Placental pericyte (primary cell): ENCODE measurements around the gene CATSPERE.

DNA sequence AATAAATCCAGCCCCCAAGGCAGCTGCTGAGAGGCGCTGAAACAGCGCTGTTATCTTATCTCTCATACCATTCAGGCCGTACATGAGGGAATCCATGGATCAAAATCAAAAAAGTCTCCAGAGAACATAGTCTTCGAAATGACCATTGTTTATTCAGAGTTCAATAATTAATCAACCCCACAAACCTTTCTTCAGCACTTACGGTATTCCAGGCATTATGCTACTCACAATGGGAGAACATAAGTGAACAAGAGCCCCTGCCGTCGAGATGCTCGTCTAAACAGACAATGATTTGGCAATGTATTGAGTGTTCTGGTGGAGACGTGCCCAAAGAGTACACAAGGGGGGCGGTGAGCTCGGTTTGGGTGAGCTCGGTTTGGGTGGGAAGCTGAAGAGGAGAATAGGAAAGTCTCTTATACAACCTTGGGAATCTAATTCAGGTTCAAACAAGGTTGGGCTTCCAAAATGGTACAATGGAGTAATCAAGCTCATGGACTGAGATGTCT, 38.7 kb downstream of the ZBTB18 start:
- CAGE, long polyA plus RNA = no peak

GRCh38 chr1:244272275-244272848, 80.1 kb upstream of the C1orf100 start:
- CAGE, long polyA plus RNA = no peak

- CAGE, long polyA plus RNA = no peak
Measured at GRCh38 chr1:244301847-244302267, 50.6 kb upstream of the C1orf100 start.

DNA sequence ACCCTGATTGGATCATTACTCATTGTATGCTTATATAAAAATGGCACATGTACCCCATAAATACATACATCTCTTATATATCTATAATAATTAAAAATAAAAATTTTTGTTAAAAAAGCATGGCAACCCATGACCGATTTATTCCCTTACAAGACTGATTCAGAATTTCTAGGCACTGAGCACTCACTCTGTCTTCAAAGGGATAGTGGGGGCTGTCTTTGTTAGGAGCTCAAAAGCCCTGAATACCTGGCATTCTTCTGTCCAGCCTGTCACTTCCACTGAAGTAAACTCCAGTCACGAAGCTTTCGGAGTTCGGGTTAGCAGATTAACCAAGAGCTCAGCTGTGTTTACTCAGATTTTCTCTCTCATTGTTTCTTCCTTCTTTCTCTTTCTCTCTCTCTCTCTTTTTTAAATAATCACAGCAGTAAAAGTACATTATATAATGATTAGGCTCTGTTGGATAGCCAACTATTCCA, 9.2 kb downstream of the C1orf100 start:
- CAGE, long polyA plus RNA = no peak

DNA sequence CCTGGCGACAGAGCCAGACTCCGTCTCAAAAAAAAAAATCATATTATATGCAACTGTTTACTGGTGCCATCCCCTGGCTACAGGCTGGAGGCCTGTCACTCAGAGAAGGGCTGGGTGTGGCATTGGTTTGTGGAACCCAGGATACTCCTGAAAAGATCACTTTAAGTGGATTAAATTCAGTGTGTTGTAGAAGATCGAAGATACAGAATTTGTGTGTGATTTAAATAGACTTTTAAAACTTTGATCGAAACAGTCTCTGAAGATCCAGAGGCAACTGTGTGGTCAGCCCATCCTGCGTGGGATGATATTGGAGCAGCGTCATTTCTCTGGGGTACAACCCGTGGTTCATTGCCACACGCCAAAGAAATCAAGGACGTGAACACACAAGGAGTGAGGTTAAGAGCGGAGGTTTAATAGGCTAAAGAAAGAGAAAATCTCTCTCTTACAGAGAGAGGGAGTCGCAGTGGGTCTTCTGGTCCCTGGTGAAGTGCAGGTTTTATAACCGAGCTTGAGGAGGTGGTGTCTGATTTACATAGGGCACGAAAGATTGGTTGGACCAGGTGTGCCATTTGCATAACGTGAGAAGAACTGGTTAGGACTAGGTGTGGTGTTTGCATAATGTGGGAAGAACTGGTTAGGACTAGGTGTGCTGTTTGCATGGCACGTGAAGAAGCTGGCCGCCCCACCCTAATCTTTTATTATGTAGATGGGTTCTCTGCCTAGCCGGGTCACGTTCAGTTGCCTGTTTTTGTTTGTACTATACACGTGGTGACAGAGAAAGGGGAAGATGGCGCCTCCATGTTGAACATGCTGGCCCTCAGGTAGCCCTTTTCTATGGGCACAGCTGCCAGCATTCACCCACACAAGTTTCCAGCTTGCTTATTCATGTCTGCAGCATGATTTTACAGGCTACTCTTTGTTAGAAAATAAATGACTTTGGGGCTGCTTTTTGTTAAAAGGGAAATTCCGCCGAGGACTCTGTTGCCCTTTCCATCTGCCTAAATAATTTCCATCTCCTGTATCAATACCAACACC, 17.0 kb downstream of the C1orf100 start:
- CAGE, long polyA plus RNA = no peak

DNA sequence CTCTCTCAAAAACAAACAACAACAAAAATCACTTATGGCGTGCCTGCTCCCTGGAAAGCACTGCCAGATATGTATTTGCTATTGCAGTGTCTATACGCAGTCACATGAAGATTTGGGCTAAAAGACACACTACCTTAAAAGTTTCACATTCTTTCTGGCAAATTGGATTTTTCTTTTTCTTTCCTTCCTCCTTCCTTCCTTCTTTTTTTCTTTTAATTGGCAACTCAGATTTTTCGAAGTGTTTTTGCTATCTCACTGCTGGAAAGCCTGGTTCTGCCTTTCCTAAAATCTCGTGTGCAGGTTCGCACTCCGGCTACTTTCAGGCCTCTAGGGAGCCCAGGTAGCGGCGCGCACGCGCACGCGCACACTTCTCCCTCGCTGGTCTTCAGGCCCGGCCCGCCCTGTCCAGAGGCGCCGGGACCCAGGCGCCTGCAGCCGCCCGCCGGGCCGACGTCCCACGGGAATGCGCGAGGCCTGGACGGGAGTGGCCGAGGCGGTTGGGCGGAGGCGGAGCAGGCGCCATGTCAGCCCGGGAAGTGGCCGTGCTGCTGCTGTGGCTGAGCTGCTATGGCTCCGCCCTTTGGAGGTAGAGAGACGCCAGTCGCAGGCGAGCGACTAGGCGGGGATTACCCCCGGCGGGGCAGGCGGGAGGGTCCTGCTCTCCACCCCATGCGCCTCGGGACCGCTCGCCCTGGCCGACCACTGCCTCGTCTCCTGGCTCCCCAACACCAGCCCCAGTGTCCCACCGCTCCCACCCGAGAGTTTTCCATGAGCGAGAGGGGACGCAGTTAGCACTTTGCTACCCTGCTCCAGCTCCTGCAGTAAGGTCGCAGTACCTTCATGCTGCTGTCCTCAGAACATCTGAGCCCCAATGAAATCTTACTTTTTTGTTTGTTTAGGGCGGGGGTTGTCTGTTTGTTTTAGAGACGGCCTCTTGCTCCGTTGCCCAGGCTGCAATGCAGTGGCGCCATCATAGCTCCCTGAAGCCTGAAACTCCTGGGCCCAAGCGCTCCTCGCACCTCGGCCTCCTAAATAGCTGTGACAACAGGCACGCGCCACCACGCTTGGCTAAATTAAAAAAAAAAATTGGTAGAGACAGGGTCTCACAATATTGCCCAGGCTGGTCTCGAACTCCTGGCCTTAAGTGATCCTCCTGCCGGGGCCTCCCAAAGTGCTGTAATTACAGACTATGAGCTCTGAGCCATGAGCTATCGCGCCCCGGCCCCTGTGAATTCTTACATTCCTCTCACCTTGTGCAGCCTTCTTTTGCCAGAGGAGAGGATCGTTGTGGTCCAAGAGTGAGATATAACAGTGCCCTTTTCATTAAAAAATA, at the start of gene CATSPERE:
TSS of gene CATSPERE (plus strand) at position 365 of the 1,333 bp plus-strand sequence.
- CAGE, long polyA plus RNA = no peak

GRCh38 chr1:244599782-244600439, 53.0 kb upstream of the DESI2 start:
- CAGE, long polyA plus RNA = no peak

GRCh38 chr1:244654168-244655052, 1.5 kb downstream of the DESI2 start:
- CAGE, long polyA plus RNA = no peak

DNA sequence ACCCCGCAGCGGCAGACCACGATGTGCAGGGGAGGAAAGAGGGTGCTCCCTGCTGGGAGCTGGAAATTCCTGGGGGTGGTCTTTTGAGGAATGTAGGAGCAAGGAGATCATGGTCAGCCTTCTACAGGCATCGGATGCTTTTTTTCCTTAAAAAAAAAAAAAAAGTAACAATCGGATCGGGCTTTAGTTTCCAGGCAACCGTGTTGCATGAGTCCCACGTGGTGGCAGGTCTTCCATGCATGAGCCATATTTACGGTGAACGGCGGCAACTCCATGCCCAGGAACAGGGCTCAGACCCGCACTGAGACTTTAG, 30.5 kb upstream of the ENSG00000284188 start:
- CAGE, long polyA plus RNA = no peak

DNA sequence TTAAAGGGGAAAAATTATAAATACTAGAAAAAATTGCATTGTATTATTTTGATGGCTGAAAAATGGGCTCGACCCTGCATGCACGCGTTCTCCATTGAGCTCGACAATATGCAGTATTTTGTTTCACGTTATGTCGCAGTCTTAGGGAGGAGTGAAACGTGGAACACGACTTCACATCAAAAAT, 913 bp upstream of the COX20 start:
- CAGE, long polyA plus RNA = no peak

GRCh38 chr1:244861219-244861977, 2.9 kb downstream of the HNRNPU start:
- CAGE, long polyA plus RNA = no peak

GRCh38 chr1:244918387-244919197, 50.9 kb upstream of the EFCAB2 start:
- CAGE, long polyA plus RNA = no peak

GRCh38 chr1:245088765-245089871, 65.7 kb upstream of the KIF26B start:
- CAGE, long polyA plus RNA = no peak

GRCh38 chr1:245098439-245098898, 56.3 kb upstream of the KIF26B start:
- CAGE, long polyA plus RNA = no peak

DNA sequence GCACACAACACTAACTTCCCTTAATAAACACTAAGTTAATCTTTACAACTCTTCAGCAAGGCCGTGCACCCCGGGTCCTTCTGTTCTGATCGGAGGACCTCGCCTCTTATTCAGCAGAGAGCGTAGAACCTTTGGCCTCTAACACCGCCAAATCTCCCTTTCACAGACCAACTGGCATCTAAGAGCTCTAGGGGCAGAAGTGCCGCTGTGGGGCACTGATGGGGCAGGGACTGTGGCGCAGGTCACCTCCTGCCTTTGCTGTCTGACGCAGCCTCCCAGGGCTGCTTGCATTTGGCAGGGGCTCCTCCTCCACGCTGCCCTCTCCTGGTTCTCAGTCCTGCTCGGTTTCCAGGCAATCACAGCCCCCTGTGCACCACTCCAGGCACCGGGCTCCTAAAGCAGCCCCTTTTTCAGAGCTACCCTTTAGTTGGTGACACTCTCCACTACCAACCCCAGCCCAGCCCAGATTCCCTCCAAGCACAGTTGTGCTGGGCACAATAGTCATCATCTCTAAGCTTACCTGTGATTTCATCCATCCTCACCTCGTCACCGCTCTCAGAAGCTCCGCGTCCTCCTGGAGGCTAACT, 47.3 kb upstream of the KIF26B start:
- CAGE, long polyA plus RNA = no peak

DNA sequence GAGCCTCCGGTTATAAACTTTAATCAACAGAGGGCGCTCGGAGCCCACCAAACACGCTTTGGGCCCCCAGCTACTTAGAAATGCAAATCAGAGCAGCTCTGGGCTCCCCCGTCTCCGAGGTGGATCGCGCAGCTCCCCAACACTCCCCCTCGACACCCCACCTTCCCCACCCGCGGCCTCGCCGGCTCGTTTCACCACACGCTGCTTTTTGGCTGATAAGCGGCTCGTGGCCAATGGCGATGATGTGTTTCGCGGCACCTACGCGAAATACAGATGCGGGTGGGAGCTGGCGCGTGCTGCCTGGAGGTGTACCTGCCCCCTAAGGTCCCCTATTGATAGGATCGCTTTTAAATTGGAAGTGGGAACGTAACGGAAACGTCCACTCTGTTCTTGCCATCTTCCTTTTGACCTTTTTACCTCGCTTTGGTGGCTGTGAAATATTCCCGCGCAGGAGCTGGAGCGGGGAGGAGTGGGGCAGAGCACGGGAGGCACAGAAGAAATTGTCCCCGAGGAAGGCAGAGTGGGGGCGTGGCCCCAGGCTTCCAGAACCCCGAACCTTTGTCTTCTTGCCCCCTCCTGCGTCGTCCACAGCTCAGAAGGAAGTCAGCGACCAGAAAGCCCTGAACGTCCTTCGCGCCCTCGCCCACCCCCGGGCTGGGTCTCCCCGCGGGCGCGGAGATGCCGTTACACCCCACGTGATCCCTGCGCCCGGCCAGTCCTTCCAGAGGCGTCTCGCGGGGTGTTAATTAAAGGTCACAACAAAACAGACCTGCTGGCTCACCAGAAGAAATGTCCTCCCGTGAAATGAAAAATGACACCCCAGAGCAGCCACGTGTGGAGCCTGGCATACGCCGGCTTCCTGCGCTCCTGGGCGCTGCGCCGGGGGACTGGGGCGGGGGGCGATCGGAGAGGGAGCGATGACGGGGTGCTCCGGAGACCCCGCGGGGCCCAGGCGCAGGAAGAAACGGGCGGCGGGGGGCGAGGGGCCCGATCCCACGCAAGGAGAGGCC, 1.3 kb upstream of the KIF26B start:
- CAGE, long polyA plus RNA = no peak

DNA sequence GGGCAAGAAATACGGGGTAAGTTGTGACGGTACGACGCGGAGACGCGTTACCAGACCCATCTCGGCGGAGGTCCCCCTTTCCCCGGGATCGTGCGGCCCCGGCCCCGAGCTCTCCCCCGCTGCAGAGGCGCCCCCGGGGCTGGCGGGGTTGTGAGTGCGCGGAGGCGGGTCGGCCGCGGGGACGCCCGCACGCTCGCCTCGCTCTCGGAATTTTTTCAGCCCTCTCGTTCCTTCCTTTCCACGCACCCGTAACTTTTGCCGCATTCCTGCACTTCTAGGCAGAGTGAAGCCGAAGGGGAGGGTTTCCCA, 641 bp downstream of the KIF26B start:
- CAGE, long polyA plus RNA = no peak

DNA sequence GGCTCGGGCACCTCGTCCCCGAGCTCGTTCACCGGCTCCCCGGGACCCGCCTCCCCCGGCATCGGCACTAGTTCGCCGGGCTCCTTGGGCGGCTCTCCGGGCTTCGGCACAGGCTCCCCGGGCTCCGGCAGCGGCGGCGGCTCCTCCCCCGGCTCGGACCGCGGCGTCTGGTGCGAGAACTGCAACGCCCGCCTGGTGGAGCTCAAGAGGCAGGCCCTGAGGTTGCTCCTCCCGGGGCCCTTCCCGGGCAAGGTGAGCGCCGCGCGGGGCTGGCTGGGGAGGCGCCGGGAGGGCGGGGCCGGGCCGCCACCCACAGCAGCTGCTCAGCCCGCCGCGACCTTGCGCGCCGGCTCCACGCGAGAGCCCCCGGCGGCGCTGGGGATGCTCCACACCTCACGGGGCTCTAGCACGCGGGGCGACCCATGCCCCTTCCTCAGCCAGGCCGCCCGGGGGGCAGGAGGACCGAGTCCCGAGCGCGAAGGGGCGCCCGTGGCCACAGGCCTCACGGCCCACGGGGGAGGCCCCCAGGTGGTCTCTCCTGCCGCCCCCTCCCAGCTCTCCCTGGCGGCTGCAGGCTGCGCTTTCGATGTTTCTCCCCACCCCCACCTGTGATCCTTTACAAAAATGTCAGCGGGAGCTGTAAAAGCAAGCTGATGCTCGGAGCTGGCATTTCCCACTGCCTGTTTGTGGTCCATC, 1.8 kb downstream of the KIF26B start:
- CAGE, long polyA plus RNA = no peak

GRCh38 chr1:245245066-245245572, 90.3 kb downstream of the KIF26B start:
- CAGE, long polyA plus RNA = no peak

DNA sequence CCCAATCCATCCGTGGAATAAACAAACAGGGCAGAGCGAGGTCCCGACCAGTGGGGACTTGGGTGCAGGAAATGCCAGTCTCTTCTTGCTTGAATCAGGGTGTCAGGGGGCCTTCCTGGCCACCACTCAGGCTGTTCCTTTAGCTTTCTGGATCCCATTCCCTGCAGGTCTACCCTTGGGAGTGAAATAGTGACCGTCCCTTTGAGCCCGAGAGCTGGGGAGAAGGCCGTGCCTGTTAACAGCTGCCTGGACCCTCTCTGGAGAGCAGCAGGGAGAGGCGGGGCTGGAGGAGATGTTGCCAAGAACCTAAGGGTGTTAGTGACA, 444.0 kb downstream of the KIF26B start:
- CAGE, long polyA plus RNA = no peak